Camera-type eye (tissue), 1 donor: ENCODE measurements around the gene TMEM154.

DNA sequence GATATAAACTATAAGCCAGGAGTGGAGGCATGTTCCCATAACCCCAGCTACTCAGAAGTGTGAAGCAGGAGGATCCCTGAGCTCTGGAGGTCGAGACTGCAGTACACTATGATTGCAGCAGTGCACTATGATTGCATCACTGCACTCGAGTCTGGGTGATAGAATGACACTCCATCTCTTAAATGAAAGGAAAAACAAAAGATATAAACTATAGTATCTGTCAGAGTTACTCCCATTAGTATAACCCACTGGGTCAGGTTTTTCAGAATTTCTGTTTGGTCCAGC lies 47.6 kb downstream of the RPS3A start:
- RAMPAGE, long total RNA, result no peak

- RAMPAGE, long total RNA, result no peak
Observed at GRCh38 chr4:151184462-151185046, 85.1 kb downstream of the RPS3A start.

DNA sequence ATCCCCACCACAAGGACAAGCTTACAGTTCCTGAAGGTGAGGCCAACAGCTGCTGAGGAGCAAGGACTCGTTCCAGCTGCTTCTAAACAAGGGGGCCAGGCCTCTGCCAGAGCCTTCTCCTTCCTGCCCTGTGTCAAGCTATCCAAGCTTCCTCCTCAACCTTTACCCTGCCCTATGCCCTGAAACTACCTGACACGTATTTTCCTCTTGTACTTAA lies 8.8 kb downstream of the SH3D19 start:
- RAMPAGE, long total RNA, result no peak

DNA sequence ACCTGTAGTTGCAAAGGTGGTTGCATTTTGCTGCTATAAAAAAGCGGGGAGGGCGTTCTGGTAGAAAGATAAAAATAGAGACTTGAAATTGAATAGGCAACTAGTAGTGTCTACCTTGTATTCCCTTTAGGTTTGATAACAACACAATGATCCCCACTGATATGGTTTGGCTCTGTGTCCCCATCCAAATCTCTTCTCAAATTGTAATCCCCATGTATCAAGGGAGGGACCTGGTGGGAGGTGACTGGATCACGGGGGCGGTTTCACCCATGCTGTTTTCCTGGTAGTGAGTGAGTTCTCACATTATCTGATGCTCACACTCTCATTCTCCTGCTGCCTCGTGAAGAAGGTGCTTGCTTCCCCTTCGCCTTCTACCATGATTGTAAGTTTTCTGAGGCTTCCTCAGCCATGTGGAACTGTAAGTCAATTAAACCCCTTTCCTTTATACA lies 6.5 kb upstream of the FHIP1A start:
- RAMPAGE, long total RNA, result no peak

DNA sequence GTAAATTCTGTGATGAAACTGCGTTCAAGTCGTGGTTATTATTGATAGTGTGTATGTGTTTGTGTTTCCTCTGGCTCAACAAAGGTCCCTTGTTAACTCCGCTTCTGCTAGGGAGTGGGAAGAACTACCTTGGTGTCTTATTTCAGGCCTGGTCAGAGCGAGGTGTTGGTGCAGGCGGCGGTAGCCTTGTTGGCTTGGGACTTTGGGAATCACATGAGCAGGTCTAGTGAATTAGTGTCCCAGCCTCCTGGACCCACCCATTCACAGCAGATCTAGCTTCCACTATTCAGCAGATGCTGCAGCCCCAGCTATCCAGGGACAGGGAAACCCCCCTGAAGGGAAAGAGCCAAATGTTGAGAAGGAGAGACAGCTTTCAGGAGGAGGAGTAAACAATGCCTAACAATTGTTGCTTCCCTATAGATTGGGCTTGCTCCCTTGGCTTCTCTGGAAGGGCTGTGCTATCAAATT lies 1.0 kb downstream of the FHIP1A start:
- RAMPAGE, long total RNA, result no peak

- RAMPAGE, long total RNA, result no peak
Observed at GRCh38 chr4:151683208-151683762, 77.5 kb downstream of the GATB start.

- RAMPAGE, long total RNA, result no peak
Observed at GRCh38 chr4:151686523-151686997, 74.2 kb downstream of the GATB start.

- RAMPAGE, long total RNA, result no peak
Observed at GRCh38 chr4:151729798-151730953, 30.6 kb downstream of the GATB start.

- RAMPAGE, long total RNA, result no peak
Observed at GRCh38 chr4:152102420-152103074, 341.7 kb upstream of the GATB start.

DNA sequence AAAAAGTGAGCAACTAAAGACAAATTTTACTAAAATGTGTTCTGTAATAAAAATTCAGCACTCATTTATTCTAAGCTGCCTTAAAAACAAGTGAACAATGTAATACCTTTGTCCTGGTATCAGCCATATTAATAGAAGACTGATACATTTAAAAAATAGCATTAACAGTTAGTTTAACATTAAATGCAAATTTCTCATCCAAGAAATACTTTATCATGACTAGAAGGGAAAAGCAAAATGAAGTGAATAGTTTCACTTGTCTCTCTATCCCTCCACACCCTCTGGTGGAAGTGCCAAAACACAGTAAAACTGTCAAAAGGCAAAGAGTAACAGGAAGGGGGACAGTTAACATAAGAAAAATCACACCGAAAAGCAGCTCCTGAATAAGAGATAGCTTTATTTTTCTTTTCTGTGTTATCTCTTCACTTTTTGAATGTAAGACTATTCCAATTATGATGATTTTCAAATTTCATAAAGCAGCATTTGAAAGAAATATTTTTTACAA lies 187.3 kb downstream of the FBXW7 start:
- RAMPAGE, long total RNA, result no peak

DNA sequence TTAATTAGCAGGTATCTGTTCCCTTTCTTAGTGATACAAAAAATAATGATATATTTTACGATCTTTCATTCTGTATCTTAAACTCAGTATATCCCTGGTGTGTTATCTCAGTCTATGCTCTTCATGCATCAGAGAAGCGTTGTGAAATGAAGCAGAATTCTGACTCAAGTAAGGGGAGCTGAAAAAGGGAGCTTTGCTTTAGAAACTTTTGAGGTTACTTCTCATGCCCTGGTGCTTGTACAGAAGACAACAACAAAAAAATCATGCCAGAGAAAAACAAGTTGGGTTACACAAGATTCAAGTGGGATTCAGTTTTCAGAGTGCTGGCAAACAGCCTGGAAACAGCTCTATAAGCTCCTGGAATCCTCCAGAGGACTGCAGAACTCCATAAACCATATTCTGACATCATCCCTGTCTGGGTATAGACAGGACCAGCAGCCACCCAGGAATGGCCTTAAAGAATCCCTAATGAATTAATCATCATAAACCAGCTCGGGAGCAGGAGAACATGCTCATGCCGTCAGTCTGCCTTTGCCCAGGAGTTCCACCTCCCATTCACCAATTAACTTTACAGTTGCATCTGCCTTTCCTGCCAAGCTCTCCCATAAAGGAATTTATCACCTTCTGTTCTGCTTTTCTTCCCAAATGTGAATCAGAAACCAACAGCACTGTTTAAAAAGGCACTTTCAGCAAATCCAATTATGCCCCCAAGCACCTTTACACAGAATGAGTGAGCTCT lies 54.4 kb upstream of the FBXW7 start:
- RAMPAGE, long total RNA, result no peak

DNA sequence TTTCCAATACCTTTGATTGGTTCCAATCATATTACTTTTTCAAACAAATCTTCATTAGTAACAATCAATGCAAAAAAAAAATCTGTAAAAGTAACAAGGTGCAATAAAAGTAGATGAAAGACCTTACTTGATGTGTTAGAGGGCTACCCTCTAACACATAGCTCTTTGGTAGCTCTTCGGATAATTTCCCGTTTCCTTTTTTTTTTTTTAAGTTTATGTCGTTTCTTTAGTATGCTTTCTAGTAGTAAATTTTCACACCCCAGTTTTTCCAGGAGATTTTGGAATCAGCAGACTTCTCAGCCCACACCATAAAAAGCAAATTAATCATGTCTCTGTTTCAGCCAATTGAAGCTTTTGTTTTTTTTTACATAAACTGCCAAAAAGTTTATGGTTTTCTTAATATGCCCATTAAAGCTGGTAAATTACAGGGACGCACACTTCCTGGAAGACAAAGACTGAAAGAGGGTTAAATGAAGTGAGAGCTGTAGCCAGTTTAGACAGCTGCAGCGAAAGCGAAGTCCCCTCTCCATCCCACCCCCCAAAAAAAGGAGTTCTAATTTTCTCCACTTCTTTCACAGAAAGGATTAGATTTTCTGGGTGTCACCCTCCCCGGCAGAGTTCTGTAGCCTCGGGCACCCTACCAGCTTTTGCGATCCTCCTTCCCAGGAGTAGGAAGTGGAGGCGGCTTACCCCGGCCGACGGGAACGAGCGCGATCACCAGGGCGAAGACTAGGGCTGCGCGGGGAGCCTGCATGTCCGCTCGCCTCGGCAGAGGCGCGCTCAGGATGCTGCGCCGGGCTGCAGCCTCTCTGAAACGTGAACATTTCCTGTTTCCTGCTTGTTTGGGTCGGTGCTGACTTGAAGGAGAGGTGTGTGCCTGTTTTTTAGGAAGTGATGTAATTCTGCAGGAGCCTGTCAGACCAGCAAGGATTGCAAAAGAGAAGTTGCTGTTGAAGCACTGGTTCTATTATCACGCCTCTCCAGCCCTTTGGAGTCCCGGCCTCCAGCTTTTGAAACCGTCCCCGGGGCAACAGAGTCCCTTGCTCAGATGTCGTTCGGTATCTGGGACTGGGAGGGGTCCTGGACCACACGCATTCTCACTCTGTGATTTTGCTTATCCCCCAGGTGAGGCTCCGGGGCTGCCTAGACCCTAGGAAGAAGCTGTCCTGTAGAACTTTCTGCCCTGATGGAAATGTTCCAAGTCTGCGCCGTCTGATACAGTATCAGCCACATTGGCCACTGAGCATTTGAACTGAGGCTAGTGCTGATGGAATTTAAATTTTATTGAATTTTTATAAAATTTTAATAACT lies at the start of gene TMEM154:
TSS of gene TMEM154 (minus strand) at position 818 of the 1,311 bp plus-strand sequence.
- RAMPAGE, long total RNA, result start-site peak on the minus strand centred at position 827 of the sequence, 109 bp wide, 23 reads

DNA sequence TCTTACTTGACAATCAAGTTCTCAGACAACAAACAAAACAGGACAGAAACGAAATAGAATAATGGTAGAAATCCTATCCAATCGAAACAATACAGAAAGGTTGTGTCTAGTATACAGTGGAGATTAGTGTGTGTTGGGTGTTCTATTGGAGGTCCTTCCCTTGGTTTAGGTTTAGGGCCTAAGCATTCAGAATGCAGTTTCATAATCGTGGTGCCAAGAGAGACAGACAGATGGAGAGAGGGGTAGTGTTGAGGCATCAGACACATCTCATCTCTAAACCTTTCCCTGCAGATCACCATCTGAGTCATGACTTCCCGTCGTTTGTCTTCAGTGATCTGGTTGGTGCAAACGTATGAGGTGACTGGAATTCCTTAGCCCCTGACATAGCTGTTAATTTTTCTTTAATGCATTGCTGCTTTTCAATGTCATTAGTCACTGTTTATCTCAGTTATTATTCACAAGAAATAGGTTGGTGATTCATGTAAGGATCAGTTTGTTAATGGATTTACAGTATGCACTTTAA lies 1.0 kb upstream of the TMEM154 start:
- RAMPAGE, long total RNA, result no peak

DNA sequence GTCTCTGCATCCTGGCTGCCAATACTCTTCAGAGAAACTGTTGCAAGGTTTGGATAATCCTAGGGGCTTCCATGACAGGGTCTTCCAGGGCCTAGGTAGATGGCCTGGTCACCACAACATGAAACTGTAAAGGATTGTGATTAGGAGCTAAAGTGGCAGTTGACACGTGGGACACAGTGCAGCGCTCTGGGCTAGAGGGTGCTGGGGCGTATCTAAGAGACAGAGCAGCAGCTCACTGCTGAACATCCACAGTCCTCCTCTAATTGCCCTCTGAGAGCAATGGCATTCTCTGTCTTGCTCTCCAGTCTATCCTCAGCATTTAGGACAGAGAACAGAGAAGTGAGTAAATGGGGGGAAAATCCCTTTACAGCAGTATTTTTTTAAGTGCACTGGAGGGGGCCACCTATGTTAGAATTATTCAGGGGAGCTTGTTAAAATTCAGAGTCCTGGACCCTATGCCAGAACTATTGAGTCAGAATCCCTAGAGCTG lies 4.1 kb upstream of the TMEM154 start:
- RAMPAGE, long total RNA, result no peak

- RAMPAGE, long total RNA, result no peak
Observed at GRCh38 chr4:152697639-152698232, 17.9 kb upstream of the TMEM154 start.

DNA sequence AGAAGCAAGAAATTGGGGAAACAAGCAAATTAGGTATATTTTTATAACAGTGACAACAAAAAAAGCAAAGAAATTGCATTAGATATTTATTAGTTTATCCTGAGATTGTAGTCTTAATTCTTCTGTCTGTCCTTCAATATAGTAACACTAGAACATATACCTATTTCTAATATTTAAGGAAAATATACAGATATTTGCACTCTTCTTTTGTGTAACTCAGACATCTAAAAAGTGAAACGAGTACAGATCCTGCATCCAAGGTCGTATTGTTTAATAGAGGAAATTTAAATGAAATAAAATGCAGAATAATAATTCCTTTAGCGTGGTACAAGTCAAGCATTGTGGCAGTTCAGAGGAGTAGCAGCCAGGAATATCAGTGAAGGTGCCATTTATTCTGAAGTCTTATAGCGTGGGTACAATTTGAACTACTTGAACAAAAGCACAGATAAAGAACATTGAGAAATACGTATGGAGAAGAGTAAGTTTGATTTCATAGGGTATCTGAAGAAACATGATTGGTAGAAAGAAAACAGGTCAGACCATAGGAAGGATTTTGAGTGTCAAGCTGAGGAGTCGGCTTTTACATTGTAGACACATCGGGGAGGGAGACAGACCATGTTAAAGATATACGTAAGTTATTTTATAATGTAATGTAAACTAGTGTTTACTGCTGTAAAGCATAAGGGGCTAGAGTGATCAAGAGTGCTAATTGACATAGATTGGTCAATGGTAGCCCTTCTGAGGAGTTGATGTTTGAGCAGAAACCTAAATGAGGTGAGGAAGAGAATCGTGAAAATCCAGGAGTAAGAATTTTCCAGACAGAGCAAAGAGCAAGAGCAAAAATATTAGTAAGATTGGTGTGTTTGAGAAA lies 21.0 kb downstream of the ARFIP1 start:
- RAMPAGE, long total RNA, result no peak

GRCh38 chr4:152889814-152890394 lies 46.2 kb upstream of the FHDC1 start:
- RAMPAGE, long total RNA, result no peak

DNA sequence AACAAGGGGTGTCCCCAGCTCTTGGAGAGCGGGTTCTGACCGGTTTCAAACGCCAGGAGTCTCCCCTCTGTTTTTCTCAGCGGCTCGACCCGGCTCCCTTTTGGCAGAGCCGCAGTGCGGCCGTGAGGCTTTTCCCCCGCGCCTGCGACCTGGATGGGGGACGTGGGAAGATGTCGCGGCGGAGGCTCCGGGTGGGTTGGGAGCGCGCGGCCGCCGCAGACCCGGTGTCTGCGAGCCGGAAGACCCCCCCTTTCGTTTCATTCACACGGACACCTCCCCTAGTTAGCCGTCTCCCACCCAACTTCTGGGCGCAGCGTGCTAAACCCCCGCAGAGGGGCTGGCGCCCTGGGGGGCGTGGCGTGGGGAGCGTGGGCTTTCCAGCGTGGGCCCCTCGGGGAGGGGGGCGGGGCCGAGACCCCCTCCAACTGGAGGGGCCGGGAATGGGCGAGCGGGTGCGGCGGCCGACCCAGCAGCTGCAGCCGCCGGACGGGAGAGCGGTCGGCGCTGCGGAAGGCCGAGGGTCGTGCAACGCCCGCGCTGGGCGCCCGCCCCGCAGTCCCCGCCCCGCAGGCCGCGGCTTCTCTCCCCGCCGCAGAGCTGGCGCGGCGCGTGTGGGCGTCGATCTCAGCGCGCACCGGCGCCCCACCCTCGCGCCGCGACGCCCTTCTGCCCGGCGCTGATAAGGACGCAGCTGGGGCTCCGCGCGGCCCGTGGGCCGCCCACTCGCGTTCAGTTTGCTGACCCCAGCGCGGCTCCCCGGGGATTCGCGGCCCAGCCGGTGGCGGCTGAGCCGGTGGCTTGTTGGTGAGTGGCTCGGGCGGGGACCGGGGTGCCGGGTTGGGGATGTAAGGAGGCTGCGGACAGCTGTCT lies 1.2 kb downstream of the FHDC1 start:
- RAMPAGE, long total RNA, result no peak

DNA sequence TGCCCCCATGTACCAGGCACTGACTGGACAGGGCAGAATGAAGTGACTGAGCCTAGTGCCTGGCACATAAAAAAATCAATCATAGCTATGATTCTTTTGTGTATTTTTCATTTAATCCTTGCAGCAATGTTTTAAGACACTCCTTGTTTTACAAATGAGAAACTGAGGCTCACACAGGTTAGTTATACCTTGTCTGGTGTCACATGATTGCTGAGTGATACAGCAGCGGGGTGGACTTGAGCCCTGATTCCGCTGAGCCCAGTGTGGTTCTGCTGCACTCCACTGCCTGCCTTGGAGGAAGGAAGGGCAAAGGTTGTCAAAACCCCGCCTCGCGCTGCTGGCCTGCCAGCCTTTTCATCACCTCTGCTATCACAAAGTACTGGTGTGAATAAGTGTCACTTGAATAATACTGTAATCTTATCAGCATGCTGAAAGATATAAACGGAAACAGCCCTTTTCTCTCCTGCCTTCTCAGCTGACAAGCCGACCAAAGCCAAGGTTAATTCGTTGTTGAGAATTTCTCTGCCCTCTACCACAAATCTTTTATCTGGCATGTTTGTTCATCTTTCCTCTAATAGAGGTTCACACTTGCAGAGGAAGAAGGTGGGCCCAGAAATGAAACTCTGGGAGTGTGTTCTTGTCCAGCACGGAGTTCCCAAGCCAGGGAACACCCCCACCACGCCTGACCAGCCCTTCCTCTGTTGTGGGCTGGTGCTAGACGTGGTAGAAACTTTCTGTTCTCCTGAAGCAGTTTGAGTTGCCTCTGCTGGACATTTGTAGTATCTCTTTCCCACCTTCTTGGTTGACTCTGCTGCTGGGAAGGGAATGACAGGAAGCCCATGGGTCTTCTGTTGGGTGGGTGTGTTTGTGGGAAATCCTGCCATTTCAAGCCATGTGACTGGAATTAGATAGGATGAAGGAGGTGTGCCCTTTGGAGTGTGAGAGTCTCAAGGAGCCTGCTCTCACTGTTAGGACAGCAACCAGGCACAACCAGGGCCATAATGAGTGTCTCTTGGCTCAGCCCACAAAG lies 21.4 kb downstream of the FHDC1 start:
- RAMPAGE, long total RNA, result no peak

DNA sequence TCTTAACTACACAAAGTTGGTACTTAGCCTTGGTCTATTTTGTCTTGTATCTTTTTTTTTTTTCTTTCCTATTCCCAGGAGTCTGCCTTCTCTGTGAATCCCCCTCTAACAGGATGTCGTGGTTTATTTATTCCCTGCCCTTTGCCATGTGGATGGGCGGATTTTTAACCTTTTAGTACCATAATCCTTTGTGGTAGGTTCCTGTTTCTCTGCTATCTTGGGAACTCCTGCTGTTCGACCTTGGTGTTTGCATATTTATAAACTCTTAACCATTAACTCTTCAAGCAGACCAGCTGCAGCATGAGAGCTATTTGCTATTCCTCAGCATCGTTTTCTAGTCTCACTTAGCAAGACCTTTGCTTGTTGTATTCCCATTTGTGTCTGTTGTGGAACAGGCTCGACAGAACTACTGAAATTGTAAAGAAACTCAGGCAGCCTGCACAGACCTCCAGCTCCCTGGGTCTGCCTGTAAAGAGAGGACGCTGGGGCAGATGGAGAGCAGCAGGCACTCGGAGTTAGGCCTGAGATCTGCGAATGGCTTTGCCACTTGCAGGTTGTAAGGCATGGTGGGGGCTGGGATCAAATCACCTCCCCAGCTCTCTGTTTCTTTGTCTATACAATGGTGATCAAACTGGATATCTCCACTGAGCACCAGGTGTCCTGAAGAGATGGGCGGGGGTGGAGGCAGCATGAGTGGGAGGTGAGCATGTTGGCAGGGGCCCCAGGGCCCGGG lies 38.2 kb downstream of the TRIM2 start:
- RAMPAGE, long total RNA, result no peak